ENCODE measurements around the genes PRR18 and GPR31.

DNA sequence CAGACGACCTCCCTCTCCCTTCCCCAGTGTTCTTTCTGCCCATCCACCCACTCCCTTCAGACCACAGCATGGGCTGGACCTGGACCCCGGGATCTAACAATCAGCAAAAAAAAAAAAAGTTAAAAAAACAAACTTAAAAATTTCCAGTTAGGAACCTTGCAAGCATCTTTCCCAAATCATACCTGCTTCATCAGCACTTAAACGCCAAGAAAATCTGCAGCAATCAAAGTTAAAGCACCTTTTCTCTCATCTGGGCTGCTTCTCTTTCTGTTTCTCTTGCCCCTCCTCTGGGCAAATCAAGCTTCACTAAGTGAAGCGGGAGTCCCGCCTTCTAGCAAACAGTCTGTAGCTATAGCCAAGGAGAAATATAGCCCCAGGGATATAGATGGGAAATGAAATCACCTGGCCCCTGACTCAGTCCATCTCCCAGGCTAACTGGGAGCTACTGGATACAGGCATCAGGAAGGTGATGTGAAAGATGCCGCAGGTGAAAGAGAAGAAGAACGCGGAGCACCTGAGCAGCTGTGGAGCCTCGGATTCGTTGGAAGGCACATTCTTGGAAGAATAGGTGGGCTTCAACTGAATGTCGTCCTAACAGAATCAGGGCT lies 481.9 kb downstream of the C6orf118 start:
- PRO-cap: no peak

DNA sequence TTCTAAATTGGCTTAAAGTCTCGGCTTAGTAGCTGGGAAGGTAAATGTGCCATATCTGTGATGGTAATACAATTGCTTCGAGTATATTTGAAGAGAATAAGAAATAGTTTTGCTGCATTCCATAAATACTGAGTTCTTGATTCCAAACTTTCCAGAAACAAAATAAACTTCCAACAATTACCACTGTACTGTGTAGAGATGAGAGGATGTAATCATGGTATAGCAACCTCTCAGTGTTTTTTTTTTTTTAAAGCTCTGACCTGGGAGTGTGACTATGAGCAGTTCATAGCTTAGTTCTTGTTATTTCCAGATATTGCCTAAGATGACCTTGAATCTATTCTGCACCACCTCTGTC lies 415.6 kb downstream of the C6orf118 start:
- PRO-cap: no peak

GRCh38 chr6:165552233-165552984 lies 110.6 kb downstream of the PDE10A start:
- PRO-cap: no peak

DNA sequence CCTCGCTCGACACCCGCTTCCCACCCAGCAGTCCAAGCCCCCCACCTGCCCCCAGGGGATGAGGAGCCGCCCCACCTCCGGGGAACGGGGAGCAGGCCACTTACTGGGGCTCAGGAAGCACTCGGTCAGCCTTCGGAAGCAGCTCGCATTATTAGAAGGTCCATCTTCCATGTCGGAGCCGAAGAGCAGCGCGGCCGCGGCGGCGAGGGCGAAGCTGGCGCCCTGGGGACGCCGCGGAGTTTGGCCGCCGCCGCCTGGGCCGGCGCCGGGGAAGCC lies 1.3 kb downstream of the PDE10A start:
- PRO-cap: no peak

DNA sequence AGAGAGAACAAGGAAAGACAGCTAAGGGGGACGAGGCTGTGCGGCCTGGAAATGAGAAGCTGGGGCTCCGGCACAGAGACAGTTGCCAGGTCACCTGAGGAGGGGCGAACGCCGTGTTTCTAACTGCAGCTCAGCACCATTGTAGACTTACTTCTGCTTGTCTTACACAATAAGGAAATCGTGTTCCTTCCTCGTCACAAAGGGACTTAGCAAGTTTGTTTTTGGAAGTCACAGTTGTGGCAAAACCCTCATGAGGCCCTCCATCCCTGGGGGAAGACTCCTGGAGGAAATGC lies 69.0 kb upstream of the TBXT start:
- PRO-cap: no peak

DNA sequence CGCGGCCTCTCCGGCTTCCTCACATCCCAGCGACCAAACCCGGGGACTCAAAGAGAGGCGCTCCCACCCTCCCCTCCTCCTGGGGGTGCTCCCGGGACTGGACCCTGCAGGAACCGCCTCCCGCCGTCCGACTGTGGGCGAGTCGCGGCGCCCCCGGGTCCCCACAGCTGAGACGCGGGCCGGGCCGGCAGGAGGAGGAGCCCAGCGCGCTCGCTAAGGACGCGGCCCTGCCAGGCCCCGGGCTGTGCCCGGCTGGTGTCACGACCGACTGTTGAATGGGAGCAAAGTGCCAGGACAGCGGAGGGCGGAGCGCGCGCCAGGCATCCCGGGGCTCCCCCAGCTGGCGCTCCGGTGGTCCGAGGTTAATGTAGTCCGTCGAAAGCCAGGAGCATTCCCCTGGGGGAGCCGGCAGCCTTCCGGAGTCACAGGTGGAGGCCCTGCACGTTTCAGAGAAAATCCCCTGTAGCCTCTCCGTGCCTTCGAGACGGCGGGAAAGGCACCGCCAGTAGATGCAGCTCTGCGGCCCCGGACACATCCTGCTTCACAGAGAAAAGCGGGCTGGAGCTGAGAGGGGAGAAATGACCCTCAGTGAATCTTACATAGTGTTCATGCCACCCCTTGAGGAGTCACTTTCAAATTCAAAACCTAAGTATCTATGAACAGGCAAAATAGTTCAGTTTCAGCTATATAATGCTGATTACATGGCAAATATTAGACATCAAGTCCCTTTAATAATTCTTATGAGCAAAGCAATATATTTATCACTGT lies at the start of gene PRR18:
TSS of gene PRR18 (minus strand) at position 133 of the 768 bp plus-strand sequence.
- PRO-cap: no peak

DNA sequence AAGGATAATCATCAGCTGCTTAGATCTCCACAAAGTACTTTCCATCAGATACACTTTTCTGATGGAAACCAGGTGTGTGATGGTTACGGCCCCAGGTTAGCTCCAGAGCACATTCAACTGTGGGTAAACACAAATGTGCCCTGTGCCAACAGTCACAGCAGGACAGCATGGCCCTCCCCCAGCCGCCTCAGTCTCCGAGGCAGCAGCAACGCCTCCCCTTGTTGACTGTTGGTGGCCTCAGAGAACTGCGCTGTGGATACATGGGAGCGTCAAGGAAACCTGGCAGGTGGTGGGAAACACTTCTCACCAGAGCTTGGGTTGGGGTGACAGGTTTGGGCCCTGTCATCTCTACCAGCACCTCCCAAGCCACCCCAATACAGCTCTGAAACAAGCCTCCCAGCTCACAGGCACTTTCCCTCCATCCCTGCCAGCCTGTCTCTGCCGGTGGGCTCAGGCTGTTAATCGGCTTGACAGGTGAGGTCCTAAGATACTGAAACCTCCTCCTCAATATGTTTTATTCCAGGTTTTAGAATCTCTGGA lies 1.1 kb upstream of the PRR18 start:
- PRO-cap: no peak

DNA sequence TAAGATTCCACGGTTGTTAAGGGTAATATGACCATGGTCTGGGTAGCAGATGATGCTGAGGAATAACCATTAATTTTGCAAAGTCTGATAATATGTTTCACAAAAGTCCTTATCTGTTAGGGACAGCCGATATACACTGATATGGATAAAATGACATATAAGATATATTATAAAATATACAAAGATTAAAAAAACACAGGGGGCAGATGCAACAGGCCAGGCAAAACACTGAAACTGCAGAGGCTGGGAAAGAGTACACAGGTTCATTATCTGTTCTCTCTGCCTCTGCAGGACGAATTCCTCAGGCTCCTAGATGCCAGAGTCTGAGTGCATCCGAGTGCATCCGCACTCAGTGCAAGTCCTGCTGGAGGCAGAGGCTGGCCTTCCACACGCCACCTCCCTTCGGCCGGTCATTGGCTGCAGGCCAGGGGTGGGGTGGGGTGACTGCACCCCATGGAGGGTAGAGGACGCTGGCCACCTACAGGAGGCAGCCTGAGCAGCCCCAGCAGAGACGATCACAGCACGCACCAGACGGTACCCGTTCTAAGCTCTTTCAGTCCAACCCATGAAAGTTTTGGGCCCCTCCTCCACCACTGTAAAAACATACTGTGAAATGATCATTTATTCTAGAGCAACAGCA lies 11.8 kb downstream of the SFT2D1 start:
- PRO-cap: no peak

DNA sequence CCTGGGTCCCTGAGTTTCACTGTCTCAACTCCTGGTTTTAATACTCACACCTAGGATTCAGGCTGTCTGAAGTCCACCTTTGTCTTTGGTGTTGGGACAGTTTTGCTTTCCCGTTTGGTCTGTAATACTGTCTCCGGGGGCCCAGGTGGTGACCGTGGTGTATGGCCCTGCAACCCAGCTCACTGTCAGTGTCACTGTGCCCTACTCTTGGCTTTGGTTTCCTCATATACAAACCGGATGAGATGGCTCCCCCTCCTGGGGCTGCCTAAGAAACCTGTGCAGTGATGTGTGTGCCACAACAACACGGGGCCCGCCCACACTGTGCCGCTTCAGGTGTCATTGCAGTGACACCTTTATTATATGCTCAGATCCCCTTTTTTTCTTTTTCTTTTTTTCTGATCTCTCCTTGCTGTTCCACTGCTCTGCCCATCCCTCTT lies 74.0 kb downstream of the RAMACL start:
- PRO-cap: no peak

DNA sequence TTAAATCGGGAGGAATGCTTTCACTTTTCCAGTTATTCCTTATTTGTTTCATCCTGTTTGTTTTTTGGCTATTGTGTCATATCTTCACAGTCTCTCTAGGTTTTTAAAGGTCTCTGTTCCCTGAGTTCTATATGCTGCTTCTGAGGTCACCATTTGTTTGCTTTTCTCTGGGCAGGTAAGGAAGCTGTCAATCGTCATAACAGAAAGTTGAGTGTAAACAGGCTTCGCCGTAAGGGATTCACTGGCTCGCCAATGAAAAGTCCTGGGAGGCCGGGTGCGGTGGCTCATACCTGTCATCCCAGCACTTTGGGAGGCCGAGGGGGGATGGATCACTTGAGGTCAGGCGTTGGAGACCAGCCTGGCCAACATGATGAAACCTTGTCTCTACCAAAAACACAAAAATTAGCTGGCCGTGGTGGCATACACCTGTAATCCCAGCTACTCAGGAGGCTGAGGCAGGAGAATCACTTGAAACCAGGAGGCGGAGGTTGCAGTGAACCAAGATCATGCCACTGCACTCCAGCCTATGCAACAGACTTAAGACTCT lies 48.8 kb upstream of the RPS6KA2 start:
- PRO-cap: no peak

DNA sequence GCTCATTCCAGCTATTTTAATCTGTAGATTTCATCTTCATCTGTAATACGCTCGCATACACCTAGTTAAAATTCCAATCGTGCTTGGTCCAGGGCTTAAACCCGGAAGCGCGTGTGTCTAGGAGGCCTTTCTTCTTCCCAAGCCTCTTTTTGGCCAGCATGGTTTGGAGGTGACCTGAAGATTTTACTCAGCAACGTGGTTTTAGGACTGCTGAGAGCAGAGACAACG lies 144.2 kb upstream of the RPS6KA2 start:
- PRO-cap: no peak

GRCh38 chr6:166929308-166930132 lies 26.8 kb downstream of the RNASET2 start:
- PRO-cap: no peak

GRCh38 chr6:167030377-167030674 lies 31.1 kb downstream of the CEP43 start:
- PRO-cap: no peak

- PRO-cap: no peak
Observed at GRCh38 chr6:167140950-167141737, 16.6 kb downstream of the GPR31 start.

DNA sequence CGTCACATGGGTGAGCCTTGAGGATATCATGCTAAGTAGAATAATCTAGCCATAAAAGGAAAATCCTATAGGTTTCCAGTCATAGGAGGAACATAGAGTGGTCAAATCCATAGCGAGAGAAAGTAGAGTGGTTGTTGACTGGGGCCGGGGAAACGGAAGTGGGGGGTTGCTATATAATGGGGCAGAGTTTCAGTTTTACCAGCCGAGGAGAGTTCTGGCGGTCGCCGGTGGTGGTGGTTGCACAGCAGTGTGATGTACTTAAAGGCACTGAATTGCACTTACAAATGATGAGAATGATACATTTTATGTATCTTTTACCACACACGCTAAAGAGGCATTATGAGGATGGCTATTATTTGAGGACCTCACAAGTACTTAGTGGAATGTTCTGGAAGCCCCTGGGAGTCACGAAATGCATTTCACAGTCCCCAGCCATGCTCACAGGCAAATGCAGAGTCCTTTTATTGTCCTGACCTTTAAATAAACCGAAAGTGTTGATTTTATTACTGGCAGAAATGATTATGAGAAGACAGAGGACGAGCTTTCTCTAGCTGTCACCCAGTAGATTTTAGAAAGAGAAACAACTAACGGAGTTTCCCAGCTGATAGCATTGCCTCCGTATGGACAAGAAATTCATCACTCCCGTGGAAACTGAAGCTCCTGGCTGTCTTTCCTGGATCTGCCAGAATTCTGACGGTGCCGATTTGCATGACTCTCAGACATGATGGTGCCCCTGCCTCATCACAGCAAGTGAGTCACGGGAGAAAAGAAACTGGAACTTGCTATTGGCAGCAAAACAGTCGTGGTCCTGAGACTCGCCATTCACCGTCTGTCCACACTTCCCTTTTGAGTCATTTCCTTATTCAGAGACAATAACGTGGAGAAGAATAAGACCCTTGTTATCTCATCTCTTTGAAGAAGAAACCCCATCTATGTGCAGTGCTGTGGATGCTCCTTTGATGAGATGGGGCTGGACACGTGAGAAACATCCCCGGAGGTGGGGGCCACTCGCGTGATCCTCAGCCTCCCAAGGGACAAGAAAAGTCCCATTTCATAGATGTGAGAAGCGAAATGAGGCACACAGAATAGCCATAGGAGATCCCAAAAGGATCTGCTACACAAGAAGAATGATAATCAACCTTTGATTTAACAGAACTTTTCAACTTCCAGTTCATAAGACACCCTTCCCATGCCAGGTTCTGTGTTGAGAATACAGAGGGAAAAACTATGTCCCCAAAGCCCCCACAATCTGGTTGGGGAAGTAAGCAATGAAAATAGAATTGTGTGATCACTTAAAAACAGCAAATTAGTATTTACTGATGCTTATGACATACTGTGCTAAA lies 4.4 kb downstream of the GPR31 start:
- PRO-cap: unidirectional peak, plus-strand start at position 201 of the sequence

- PRO-cap: no peak
Observed at GRCh38 chr6:167157912-167158248, at the start of gene GPR31. Gene GPR31 (minus strand): TSS chr6:167157980.

GRCh38 chr6:167266900-167267180 lies 24.3 kb upstream of the UNC93A start:
- PRO-cap: no peak

DNA sequence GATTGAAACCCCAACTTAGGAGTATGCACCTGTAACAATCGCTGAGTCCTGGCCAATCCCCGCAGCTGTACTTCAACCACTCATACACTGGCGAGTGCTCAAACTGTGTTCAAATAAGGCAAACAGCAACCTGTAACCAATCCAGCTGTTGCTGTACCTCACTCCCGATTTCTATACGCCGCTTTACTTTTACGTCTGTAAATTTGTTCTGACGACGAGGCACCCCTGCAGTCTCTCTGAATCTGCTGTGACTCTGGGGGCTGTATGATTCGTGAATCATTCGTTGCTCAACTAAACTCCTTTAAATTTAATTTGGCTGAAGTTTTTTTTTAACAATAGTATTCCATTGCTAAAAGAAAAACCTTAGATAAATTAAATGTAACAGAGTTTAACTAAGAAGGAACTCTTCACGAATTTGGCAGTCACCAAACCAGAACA lies 6.8 kb downstream of the TTLL2 start:
- PRO-cap: no peak

GRCh38 chr6:167549168-167549714 lies 224.4 kb downstream of the TTLL2 start:
- PRO-cap: no peak

DNA sequence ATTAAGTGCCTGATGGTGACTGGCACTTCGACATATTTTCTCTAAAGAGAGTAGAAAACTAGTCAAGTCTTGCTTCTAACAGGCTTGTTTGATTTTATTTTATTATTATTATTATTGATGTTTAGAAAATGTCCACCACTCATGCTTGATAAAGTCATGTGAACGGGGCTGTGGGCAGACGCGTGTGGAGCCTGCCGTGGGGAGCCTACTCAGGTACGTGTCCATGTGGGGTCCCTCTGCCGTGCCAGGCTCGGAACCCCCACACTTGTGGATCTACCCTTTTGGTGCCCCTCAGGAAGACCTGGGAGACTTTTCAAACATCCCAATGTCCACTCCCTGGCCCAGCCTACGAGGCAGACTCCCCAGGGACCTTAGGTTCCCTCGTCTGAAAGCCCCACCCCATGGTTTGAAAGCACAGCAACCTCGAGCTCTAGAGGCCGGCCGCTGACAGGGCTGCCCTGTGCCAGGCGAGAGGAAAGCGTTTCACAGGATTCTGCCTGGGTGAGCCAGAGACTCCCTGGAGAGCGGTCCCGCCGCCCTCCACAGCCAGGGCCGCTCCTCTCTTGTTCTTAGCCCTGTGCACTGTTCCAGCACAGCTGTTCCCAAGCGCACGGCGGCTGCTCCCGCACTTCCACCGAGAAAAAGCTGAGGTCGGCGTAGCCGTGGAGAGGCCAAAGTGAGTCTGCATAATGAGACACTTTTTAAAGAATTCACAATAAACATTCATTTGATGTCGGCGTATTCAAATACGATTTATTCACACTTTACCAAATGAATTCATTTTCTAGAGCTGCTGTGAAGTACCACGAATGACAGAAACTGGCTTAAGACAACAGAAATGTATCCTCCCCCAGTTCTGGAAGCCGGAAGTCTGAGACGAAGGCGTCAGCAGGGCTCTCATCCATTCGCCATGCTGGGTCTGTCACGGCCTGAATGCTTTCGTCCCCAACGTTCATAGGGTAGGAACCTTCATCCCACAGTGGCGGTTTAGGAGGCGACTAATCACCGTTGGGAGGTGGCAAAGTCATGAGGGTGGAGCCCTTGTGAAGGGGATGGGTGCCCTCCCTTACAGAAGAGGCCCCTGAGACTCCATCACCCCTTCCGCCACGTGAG lies 249.8 kb downstream of the TTLL2 start:
- PRO-cap: unidirectional peak, plus-strand start at position 509 of the sequence

Measured in left lung (tissue), 1 donor.